Airway epithelial cell (primary cell): ENCODE results near the gene ACAA2.

- RAMPAGE, long total RNA, result no peak
These were observed 91.7 kb downstream of the DYM start for GRCh38 chr18:49368454-49369339.

DNA sequence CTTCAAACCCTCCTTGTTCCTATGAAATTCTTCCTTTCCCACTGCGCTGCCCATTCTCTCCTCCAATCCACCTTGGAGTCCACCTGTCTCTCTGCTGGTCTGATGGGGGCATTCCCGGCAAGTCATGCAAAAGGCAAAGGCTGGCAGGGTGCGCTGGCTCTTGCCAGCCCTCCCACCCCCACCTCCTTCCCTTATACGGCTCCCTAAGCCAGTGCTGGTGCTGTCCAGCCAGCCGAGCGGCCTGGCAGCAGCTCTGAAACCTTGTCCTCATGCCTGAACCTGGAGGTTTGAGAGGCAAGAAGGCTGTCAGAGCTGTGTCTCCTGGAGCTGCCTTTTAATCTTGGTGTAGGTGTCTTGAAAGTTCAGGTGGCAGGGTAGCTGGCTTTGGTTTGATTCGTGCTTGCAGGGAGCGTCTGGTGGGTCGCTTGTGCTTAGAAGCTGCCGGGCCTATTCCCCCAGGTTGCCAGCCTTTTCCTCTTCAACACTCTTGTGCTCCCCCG lies 667 bp downstream of the LIPG start:
- RAMPAGE, long total RNA, result no peak

- RAMPAGE, long total RNA, result no peak
These were observed 28.7 kb downstream of the LIPG start for GRCh38 chr18:49590418-49591058.

GRCh38 chr18:49810950-49811989 lies 2.1 kb downstream of the ACAA2 start:
- RAMPAGE, long total RNA, result no peak

DNA sequence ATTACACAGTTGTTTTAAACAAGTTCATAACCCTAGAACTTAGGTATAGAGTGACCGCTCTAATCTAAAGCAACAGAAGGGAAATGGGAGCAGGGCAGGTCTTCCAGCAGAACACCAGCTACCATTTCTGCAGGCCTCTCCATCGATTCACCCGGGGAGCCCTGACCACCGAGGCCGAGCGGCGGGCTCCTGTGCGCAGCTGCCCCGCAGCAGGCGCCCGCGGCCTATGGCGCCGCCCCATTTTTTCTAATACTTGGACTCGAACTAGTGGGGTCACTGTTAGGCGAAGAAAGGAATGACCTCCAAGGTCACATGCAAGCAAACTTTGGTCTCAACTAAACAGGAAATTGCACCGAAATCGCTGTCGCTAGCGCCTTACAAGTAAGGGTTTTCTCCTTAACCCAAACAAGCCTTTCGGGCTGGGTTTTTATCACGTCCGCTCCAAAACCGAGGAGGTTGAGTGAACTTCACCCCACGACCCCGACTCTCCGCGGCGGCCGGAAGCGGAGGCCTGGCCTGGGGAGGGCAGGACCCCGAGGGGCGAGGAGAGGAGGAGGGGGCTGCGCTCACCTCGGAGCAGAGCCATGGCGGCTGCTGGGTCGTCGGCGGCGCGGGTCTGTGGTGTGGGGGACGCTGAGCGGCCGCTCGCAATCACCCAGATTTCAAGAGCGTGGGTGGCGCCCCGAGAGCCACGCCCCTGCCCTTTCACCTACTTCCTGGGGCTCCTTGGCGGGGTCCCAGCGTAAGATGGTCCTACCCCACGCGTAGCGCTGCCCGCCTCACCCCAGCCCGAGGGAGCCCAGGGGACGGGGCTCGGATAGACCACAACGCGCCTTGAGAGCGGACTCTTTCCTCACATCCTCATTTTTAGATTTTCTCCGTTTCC lies at the start of gene ACAA2:
ACAA2 (minus strand) TSS at position 635 of the 886 bp plus-strand sequence.
- RAMPAGE, long total RNA, result start-site peak on the minus strand centred at position 656 of the sequence, 72 bp wide, 548 and 234 reads in 2 replicates

DNA sequence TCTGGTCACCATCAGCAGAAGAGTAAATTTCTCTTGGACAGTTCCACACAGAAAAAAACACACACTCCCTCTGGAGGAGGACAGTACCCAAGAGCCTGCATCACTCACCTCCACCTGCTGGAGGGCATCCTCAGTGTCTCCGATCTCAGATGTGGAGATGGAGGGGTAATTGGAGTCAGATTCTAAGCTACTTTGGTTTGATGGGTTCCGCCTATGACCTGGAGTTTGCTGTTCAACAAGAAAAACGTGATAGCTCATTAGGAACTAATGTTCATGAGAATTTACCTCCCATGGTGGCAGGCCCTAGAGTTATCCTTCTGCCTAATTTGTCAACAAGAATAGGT lies 64.3 kb upstream of the ACAA2 start:
- RAMPAGE, long total RNA, result no peak

DNA sequence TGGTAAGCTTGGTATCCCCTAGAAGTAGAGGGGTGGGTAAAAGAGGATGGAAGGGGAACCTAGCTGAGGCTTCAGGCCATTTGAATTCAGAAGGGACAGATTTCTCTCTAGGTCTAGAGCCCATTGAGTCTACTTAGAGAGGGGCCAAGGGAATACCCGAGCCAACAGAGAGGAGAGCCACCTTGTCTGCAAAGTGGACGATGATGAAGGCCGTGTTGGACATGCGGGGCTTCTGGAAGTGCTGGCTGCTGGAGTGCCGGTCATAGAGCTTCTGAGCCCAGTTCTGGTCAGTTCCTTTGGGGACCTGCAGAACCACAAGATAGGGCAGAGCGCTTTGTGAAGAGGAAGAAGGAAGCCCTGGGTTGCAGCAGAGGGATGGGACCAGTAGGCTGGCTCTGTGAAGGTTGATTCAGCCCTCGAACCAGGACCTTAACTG lies 140.8 kb upstream of the ACAA2 start:
- RAMPAGE, long total RNA, result no peak

GRCh38 chr18:49967760-49968162 lies 154.4 kb upstream of the ACAA2 start:
- RAMPAGE, long total RNA, result no peak

DNA sequence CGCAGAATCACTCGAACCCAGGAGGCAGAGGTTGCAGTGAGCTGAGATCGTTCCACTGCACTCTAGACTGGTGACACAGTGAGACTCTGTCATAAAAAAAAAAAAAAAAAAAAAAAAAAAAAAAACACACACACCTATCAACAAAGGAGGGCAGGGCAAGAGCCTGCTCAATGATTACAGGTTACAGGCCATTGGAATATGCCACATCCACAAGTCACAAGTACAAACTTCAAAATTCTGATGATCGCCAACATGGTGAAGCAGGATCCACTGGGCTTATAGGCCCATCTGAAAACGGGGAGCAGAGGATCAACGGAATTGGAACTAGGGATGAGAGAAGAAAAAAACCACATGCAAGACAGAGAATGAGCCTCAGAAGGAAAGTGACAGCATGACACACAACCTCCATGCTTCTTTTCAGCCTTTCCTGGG lies 6.2 kb downstream of the MYO5B start:
- RAMPAGE, long total RNA, result no peak

DNA sequence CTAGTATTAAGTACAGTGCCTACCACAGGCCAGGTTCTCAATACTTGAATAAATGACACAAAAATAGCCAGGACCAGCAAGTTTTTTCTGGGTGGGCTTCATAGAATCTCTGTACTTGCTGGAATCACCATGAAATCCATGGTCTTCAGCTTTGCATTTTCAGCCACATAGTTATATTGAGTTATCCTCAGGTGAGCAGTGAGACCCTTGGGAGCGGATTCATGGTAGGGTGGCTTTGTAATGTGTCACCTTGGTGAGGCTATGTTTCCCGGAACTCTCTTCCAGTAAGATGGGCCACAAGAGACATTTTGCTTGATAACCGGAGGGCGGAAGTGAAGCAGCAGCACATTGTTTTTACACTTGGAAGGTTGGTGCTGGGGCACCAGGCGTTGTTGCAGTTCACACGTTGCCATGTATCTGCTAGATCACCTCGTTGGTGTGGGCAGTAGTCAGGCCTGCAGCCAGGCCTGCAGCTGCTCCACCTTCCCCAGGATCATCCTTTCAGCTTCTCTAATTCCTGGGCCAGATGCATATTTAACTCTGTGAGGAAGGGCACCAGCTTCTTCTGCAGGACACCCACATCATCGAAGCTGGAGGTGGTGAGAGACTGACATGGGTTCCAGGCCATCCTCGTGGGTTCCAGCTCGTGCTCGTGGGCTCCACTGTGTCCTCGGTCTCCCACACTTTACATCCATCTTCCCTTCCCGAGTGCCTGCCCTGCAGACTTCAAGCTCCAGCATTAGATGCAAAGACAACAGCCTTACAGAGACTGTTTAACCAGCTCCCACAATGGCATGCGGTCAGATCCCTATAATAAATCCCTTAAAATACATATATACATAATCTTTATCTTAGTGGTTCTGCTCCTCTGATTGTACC lies 3.0 kb upstream of the CFAP53 start:
- RAMPAGE, long total RNA, result no peak

GRCh38 chr18:51028175-51028816 lies 1.7 kb upstream of the SMAD4 start:
- RAMPAGE, long total RNA, result no peak

GRCh38 chr18:51066835-51067429 lies 36.9 kb downstream of the SMAD4 start:
- RAMPAGE, long total RNA, result no peak

DNA sequence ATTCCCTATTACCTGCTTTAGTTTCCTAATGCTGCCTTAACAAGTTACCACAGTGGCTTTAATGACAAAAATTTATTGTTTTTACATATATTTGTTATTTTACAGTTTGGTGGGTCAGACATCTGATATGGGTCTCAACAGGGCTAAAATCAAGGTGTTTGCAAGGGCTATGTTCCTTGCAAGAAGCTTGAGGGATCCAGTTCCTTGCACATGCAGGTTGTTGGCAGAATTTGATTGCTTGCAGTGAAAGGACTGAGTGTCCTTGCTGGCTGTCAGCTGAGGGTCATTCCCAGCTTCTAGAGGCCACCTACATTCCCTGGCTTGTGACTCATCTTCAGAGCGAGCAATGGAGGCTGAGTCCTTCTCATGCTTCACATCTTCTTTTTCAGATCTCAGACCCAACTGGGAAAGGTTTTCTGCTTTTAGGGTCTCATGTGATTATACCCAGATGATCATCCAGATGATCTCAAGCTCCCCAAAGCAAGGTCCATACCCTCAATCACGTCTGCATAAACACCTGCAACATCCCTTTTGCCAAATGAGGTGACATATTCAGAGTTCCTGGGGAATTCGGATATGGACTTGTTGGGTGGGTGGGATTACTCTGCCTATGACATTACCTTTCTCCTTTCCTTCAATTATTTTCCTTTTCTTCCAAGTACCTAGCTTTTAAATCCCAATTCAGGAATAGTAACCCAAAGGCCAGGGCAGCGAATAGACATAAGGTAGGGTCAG lies 12.3 kb downstream of the MEX3C start:
- RAMPAGE, long total RNA, result no peak

- RAMPAGE, long total RNA, result no peak
These were observed 1.1 kb downstream of the MEX3C start for GRCh38 chr18:51195986-51197102.

DNA sequence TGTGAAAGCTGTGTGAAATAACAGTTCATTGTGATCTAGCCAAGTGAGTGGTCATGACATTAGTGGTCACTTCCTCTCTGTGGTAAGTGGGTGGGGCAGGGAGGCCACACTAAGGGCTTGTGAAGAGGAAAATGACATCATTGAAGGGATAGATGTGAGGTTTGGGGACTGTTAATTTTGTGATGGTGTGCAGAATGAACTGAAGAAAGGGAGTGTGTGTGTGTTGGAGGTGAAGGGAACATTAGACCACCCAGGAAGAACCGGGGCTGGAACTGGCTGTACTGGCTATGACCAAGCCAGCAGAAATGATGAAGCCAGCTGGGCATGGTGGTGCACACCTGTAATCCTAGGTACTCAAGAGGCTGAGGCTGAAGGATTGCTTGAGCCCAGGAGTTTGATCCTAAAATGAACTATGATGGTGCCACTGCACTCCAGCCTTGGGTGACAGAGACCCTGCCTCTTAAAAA lies 14.3 kb upstream of the MEX3C start:
- RAMPAGE, long total RNA, result no peak

DNA sequence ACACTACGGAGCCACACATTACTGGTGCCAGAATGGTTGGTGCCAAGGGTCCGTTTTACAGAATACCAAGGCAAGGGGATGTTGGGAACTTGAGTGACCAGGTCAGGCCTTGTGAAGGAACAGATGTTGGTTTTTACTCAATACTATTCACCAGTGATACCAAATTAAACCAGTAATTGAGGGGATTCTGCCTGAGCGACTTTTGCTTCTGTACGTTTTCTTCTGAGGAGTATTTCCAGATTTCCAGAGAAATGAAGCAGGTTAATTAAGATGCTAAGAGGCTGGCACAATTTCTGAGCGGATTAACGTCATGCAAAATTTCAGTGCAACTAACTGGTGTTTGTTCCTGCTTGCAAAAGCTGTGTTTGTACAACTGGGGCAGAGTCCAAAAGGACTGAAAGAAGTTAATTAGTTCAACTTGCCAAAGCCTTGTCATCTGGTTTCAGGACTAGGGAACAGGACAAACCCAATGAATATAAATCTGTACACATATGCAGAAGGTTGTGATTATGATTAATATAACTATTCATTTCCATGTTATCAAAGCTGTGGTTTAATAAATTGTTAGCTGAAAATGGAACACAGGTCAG lies 432.1 kb upstream of the DCC start:
- RAMPAGE, long total RNA, result no peak

DNA sequence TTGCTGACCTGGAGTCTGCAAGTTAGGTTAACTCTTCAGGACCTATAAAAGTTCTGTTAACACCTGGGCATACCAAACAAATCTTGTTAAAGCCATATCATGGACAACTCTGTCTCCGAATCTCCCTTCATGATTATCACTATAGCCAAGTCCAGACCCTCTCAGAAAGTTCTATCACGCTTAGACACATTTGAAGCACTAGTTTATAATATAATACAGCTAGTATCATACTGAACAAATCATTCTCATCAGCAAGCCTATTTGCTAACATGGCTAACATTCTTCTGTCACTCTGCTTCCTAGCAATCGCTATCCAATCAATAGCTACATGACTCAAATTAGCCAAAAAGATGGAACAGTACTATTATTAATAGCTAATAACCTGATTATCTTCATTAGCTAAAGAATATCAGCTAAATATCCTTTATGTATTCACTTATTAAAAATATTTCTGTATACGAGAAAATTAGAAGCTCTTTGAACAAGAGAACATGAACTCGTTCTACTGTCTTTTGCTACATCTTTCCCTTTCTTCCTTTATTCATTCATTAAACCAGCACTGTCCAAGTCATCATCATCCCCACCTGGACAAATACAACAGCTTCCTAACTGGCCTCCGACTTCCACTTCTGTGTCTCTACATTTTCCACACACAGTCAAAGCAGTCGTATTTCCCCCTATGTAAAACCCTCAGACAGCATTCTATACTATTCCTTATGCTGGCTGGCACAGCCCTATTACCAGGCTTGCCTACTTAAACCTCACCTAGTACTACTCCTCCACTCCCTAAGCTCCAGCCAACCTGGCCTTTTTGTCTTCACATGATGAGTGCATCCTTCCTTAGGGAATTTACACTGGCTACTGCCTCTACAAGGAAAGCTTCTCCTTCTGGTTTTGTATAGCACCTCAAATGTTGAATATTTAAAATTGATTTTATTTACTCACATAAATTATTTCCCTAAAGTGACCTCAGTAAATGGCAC lies 27.6 kb downstream of the MBD2 start:
- RAMPAGE, long total RNA, result no peak

- RAMPAGE, long total RNA, result no peak
These were observed 19.6 kb downstream of the MBD2 start for GRCh38 chr18:54204802-54205348.

- RAMPAGE, long total RNA, result no peak
These were observed 1.4 kb downstream of the MBD2 start for GRCh38 chr18:54223104-54223477.

DNA sequence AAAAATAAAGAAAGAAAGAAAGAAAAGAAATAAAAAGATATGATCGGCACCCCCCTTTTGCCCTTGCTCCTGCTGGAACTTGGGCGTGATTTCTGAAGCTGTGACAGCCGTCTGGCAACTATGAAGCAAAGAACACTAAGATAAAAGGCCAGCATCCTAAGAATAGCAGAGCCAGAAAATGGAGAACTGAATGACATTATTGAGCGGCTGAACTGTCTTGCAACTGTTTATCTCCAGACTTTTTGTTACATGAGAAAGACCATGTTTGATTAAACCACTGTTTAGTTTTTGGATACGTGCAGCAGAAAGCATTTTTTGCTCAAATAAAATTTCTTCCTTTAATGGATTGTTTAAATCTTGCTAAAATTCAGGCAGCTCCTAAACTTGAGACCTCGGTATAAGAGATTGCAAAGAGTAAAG lies 8.1 kb upstream of the MBD2 start:
- RAMPAGE, long total RNA, result no peak